ENCODE data around the gene ZNF140.

- PRO-cap, 2 experiments: no peak in any of the 2 experiments
Measured at GRCh38 chr12:132544193-132544733, 54.3 kb downstream of the FBRSL1 start.

- PRO-cap, 2 experiments: peak in 1 of 2 experiments; most common plus-strand start chr12:132560611 (in 1); most common minus-strand start chr12:132560585 (in 1)
Measured at GRCh38 chr12:132560425-132560897, 49.9 kb downstream of the LRCOL1 start.

GRCh38 chr12:132571998-132572647, 38.3 kb downstream of the LRCOL1 start:
- PRO-cap, 2 experiments: no peak in any of the 2 experiments

DNA sequence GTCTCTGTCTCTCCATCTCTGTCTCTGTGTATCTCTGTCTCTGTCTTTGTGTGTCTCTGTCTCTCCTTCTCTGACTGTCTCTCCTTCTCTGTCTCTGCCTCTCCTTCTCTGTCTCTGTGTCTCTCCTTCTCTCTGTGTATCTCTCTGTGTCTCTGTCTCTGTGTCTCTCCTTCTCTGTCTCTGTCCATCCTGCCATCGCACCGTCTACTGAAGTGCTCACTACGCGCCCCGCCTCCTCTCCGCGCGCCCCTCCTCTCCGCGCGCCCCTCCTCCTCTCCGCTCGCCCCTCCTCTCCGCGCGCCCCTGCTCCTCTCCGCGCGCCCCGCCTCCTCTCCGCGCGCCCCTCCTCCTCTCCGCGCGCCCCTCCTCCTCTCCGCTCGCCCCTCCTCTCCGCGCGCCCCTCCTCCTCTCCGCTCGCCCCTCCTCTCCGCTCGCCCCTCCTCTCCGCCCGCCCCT, 12.6 kb downstream of the LRCOL1 start:
- PRO-cap, 2 experiments: no peak in any of the 2 experiments

DNA sequence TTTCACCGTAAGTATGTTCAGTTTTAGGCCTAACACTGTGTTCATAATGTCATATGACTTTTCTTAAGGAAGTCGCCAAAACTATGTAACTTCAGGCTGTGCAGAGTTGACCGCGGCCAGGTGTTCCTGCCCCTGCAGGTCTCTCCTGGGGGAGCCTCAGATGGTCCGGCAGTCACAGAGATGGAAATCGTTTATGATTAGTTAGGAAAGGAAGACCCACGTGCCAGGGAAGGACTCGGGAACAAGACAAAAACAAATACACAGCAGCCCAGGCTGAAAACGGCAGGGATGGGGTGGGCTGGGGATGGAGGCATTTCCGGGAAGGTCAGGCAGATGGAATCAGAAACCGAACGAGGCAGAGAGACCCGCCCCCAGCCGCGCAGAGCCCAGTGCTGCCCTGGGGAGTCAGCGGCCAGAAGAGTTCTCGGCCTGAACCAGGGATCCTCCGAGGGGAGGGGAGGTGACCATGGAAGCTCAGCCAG, 8.0 kb downstream of the LRCOL1 start:
- PRO-cap, 2 experiments: peak in 2 of 2 experiments; most common plus-strand start position 415 of the sequence (in 2)

- PRO-cap, 2 experiments: peak in 1 of 2 experiments; most common minus-strand start chr12:132603846 (in 1)
Measured at GRCh38 chr12:132603755-132604063, 6.7 kb downstream of the LRCOL1 start.

DNA sequence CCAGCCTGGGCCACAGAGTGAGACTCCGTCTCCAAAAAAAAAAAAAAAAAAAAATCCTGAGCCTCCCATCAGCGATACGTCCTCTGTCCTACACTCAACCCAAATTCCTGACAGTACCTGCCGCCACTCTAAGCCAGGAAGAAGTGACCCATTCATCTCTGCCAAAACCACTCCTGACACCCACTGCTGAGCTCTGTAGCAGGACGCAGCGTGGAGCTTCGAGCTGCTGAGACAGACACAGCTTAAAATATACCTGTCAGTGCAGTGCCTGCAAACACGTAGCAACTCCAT, 5.9 kb upstream of the ANKLE2 start:
- PRO-cap, 2 experiments: no peak in any of the 2 experiments

GRCh38 chr12:132788708-132789508, 27.3 kb upstream of the ANKLE2 start:
- PRO-cap, 2 experiments: no peak in any of the 2 experiments

DNA sequence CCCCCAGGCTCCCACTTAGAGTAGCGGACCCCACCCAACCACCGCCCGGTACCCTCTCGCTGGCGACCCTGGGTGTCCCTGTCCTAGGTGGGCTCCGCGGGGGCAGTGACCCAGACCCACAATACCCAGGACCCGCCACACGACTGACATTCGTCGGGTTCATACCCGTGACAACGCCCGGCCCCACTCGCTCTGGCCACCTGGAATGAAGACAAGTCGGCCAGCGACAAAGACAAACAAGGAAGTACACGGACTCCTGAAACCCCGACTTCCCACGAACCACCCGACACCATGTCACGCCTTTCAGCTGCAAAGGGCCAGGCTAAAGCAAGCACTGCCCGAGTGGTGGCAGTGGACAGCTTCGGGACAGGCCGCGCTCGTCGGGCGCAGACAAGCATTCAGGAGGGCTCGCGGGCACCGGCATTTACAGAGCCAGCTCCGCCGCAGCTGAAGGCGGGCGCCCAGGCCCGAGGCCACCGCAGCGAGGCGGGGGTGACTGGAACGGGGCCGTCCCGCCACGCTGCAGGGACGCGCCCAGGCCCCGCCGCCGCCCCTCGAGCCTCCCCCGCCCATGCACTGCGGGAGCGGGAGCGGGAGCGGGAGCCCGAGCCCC, 401 bp downstream of the GOLGA3 start:
- PRO-cap, 2 experiments: no peak in any of the 2 experiments

DNA sequence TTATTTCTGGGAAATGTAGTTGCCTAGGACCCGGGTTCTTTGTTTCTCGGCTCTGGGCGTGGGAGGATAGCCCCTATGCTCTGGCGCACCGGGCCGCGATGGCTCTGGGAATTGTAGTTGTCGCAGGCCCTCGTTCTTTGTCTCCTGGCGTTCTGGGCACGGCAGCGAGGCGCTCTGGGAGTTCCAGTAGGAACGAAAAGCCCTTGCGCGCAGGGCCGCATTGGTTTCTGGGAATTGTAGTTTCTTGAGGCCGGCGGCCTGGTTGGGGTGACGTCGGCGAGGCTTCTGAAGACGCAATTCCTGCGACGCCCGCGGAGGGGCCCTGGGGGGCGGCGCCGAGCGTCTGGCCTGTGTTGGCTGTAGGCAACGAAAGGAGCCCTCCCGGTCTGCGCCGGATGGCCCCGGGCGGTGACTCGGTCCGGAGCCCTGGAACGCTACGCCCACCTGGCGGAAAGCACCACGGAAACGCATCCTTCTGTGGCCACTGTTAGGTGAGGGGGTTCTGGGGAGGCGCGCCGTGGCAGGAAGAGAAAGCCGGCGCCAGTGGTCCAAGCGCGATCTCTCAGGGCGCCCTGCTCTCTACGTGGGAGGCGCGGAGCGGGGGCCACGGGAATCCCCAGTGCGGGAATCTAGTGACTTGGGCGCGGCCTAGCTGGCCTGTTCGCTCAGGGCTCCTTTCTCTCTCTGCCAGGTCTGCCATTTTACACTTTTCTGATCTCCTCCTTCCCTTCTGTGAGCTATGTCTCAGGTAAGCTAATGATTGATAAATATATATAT, at the start of gene ZNF140:
Gene ZNF140 (plus strand): TSS at position 342 of the 777 bp plus-strand sequence.
- PRO-cap, 2 experiments: peak in 2 of 2 experiments; most common plus-strand start position 384 of the sequence (in 1); most common minus-strand start position 154 of the sequence (in 1)